ENCODE data around the genes SLC5A2, TP53TG3F, C16orf87 and GPT2.

DNA sequence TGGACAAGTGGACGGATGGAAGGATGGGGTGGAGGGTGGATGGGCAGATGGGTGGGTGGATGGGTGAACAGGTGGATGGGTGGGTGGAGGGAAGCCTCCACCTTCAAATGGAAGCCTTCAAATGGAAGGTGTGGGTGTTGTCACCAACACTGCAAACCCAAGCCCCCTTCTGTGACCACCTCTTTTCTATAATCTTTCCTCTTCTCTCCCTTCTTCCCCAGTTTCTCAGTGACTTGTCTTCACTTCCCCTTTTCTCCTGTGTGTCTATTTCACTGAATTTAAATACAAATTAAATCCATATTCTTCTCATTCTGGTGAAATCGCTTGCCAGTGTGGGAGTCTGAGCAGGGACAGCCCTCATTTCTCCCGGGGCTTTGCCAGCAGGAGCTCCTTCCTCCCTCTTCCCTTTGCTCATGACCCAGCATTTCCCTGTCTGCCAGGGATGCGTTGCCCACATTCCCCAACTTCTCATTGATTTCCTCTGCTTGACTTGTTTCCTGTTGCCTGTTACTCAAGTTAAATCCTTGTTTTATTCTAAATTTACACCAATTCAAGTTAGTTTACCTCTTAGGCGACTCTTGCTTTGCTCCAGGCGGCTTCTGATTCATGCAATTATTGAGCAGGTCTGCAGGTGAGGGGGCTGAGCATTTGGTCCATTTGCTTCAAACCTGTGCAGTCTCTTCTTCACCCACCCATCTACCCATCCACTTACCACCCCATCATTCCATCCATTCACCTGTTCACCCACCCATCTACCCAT, 6.3 kb upstream of the ITGAX start:
- PRO-cap, result no peak
- RRBS, 2 experiments, result no CpG with 5 or more reads among the region's 6 CpGs

DNA sequence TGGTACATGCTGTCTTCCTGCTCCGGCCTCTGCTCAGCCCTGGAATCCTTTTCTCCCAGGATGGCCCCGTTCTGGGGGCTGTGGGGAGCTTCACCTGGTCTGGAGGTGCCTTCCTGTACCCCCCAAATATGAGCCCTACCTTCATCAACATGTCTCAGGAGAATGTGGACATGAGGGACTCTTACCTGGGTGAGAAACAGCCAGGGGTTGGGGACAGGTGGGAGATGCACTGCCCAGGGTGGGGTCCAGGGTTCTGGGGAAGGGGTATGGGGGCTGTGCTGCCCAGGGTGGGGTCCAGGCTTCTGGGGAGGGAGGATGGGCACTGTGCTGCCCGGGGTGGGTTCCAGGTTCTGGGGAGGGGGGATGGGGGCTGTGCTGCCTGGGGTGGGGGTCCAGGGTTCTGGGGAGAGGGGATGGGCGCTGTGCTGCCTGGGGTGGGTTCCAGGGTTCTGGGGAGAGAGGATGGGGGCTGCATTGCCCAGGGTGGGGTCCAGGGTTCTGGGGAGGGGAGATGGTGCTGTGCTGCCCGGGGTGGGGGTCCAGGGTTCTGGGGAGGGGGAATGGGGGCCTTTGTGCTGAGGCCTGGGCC, 7.1 kb downstream of the ITGAX start:
- PRO-cap, result no peak
- RRBS, 2 experiments, result no CpG with 5 or more reads among the region's 5 CpGs

DNA sequence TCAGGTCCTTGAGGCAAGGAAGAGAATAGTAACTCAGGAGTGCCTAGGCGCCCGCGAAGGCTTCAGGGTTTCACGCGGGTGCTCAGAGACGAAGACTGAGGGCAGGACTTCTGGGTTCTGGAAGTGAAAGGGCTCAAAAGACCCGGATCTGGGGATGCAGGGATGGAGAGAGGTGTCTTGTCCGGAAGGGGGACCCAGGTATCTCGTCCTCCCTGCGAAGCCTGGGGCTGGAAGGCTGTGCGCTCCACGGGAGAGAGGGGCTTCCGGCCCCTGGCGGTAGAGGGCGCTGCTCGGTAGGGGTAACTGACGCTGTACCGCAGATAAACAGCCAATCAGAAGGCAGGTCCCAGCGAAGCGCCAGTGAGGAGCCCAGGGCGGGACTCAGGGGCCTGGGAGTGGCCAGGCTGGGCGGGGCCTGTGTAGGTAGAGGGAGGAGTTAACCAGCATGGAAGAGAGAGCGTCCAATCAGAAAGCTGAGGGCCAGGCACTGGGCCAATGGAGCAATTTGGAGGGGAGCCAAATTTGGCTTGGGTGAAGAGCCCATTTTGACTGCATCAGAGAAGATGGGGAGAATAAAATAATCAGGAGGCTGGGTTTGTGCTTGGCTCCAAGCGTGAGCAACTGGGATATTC, 802 bp downstream of the TGFB1I1 start:
- PRO-cap, result no peak
- RRBS, 2 experiments, result 90 to 94% methylated on average over 6 to 7 of the region's 24 CpGs

GRCh38 chr16:31480913-31481373, 2.0 kb upstream of the SLC5A2 start:
- PRO-cap, result no peak
- RRBS, 2 experiments, result no CpG with 5 or more reads among the region's 6 CpGs

GRCh38 chr16:31482891-31483194, at the start of gene SLC5A2:
Gene SLC5A2 (plus strand): TSS chr16:31483123.
- PRO-cap, result no peak
- RRBS, 2 experiments, result no CpG with 5 or more reads among the region's 4 CpGs

GRCh38 chr16:31484472-31485548, 1.9 kb downstream of the SLC5A2 start:
- PRO-cap, result no peak
- RRBS, 2 experiments, result no CpG with 5 or more reads among the region's 17 CpGs

- PRO-cap, result no peak
- RRBS, 2 experiments, result 21 to 95% methylated on average over 9 to 12 of the region's 102 CpGs
Observed at GRCh38 chr16:31487432-31488567, 4.9 kb downstream of the SLC5A2 start.

GRCh38 chr16:31490329-31491035, 7.6 kb downstream of the SLC5A2 start:
- PRO-cap, result no peak
- RRBS, 2 experiments, result 92% methylated on average over 1 of the region's 17 CpGs; no CpG with 5 or more reads in 1 of the 2 experiments

- PRO-cap, result no peak
- RRBS, 2 experiments, result no CpG with 5 or more reads among the region's 6 CpGs
Observed at GRCh38 chr16:31714063-31714575, 1.1 kb downstream of the KRBOX5 start.

DNA sequence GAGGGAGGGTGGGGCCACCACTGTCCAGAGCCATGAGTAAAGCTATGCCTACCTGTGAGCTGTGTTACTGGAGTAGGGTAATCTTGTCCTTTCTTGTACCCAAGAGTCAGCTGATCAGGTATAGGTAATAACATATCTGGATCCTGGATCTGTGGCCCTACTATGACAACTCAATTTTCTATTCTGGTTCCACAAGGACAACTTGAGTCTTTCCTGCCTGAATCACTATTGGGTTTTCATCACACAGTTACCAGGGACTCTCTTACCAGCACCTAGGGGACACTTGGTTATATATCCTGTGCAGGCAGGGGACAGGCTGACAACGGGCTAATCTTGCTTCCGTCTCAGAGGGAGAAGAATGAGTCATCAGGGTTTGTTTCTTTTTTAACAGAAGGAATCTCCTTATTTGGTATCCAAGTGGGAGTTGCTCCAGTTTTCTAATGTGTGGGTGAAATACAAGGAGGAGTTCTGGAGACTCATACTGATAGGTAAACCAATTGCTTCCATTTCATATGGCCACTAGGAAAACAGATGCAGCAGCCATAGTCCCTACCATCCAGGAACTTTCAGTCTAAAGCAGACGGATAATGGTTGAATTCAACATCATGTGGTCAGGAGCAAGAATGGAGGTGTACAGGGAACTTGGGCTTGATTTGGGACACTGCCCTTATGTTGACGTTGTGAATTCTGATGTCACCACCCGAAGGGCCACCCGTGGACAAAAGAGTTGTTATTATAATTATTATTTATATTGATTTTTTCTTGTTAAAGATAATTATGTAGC, 6.9 kb downstream of the ZNF267 start:
- PRO-cap, result no peak
- RRBS, 2 experiments, result no CpG with 5 or more reads among the region's 6 CpGs

DNA sequence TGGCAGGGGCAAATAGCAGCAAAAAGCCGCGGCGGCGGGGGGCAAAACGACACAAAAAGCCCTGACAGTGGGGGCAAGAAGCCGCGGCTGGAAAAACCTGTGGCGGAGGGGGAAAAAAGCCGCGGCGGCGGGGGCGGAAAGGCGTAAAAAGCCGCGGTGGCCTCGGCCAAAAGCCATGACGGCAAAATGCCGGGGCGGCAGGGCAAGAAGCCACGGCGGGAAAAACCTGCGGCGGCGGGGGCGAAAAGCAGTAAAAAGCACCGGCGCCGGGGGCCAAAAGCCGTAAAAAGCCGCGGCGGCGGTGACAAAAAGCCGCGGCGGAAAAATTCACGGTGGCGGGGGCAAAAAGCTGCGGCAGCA, 167.7 kb upstream of the TP53TG3D start:
- PRO-cap, result no peak
- RRBS, 2 experiments, result 25 to 40% methylated on average over 5 of the region's 40 CpGs

DNA sequence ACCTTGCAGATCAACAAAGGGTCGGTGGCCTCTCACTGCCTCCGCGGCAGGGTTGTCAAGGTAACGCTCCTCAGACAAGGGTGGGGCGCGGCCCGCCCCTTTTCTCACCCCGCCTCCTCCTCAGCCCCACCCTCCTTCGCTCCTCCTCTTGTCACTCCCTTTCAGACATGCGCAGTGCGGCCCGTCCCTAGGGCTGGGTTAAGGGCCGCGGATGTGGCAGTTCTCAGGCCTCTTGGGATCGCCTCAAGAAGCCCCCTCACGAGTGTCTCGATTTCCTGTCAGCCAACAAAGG, 516 bp downstream of the TP53TG3D start:
- PRO-cap, result no peak
- RRBS, 2 experiments, result no CpG with 5 or more reads among the region's 17 CpGs

- PRO-cap, result no peak
- RRBS, 2 experiments, result no CpG with 5 or more reads among the region's 25 CpGs
Observed at GRCh38 chr16:33459415-33459818, at the start of gene TP53TG3F. Gene TP53TG3F (plus strand): TSS chr16:33459612.

GRCh38 chr16:35598810-35599559, 2139.6 kb downstream of the TP53TG3F start:
- PRO-cap, result no peak
- RRBS, 2 experiments, result no CpG with 5 or more reads among the region's 11 CpGs

DNA sequence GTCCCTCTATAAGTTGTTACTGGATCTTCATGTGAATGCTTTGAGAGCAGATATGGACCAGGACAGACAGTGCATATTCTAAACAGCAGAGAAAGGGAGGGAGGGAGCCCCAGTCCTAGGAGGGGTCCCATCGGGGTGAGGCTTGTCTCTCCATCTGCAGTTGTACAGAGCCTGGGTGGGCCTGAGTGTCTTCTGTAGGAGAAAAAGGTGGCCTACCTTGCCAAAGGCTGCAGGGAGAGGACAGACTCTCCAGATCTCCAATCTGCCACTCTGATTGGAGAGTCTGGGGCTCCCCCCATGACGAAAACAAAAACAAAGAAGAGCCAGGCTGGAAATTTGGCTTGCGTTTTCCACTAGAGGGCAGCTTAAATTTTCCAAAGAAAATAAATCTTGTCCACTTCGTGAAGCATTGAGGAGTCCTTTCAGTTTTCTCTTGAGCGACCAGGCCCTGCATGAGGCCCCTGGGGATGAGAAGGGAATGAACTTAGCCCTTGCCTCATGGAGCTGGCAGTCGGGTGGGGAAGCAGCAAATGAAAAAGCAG, 8.1 kb upstream of the SHCBP1 start:
- PRO-cap, result unidirectional peak, plus-strand start at position 425 of the sequence
- RRBS, 2 experiments, result no CpG with 5 or more reads among the region's 6 CpGs

GRCh38 chr16:46690512-46691258, 1.2 kb downstream of the ORC6 start:
- PRO-cap, result no peak
- RRBS, 2 experiments, result no CpG with 5 or more reads among the region's 13 CpGs

DNA sequence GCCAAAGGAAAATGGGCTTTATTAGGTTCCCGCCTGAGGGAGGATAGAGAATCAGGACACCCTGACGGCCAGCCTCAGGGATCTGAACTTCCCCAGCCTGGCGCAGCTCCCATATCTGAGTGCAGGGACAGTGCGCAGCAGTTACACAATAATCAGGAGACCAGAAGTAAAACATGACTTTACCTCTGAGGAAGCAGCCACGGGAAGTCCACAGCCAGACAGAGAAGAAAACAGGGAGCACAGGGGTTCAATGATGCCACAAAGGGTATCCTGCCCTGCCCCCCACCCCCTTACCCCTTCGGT, 21.7 kb downstream of the ORC6 start:
- PRO-cap, result no peak
- RRBS, 2 experiments, result no CpG with 5 or more reads among the region's 6 CpGs

DNA sequence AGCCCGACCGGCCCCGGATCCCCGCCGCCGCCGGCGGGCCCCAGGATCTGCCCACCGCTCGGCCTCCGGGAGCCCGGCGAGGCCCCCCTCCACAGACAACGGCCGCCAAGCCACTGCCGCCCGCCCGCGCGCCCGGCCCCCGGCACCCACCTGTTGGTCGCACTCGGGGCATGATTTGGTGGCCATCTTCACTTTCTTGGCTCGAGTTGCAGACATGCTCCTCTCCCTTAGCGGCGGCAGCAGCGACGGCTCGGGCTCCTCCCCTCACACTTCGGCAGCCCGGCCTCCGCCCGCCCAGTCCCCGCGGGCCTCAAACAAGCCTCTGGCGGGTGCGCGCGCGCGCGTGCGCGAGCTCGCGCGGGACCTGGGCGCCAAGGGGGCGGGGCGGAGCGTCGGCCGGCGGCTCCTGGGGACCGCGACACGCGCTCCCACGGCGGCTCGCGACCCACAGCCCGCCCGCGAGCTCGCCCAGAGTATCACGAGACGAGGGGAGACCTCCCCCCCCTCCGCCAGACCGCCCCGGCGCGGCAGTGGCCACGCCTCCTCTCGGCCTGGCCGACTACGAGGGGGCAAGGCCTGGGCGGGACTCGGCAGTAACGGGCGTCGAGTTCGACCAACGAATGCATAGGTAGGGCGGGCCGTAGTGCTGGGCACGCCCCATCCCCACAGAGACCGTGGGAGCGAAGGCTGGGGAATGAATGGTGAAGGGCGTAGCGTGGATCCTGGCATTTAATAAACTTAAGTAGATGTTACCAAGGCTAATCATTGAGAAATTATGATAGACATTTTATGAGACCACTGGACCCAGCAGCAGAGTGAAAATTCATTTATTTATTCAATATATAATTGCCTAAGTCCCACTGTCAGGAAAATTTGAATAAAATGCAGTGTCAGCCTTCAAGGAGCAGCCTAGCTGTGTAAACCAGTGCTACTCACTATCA, at the start of gene C16orf87:
C16orf87 (minus strand) TSS at position 247 of the 941 bp plus-strand sequence.
- PRO-cap, result bidirectional peak, plus-strand start at position 239 of the sequence, minus-strand start at position 216 of the sequence; bidirectional peak, plus-strand start at position 666 of the sequence, minus-strand start at position 480 of the sequence
- RRBS, 2 experiments, result 2% methylated on average over 15 of the region's 92 CpGs

- PRO-cap, result bidirectional peak, plus-strand start at chr16:46884311, minus-strand start at chr16:46883918
- RRBS, 2 experiments, result 1% methylated on average over 17 to 28 of the region's 72 CpGs
Observed at GRCh38 chr16:46883690-46884490, at the start of gene GPT2. Gene GPT2 (plus strand): TSS chr16:46884362.

GRCh38 chr16:47142354-47143311, 1.1 kb downstream of the NETO2 start:
- PRO-cap, result bidirectional peak, plus-strand start at chr16:47142901, minus-strand start at chr16:47142933; bidirectional peak, plus-strand start at chr16:47143244, minus-strand start at chr16:47143021
- RRBS, 2 experiments, result 2 to 3% methylated on average over 7 of the region's 63 CpGs

Data from HEK293 (cell line).